Left lung (tissue), 1 donor: ENCODE measurements around the gene C2orf76.

DNA sequence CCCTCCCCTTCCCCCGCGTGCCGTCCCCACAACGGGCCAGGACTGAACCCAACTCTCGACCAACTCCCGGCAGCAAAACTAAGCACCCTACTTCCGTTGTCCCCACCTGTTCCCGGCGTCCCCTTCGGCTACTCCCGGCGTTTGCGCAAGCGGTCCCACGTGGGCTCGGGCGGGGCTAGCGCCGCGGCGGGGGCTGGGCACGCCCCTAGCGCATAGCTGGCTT lies at the start of gene C2orf76:
Gene C2orf76 (minus strand): TSS at position 151 of the 223 bp plus-strand sequence.
- PRO-cap, result bidirectional peak, plus-strand start outside the sequence, minus-strand start at position 80 of the sequence

DNA sequence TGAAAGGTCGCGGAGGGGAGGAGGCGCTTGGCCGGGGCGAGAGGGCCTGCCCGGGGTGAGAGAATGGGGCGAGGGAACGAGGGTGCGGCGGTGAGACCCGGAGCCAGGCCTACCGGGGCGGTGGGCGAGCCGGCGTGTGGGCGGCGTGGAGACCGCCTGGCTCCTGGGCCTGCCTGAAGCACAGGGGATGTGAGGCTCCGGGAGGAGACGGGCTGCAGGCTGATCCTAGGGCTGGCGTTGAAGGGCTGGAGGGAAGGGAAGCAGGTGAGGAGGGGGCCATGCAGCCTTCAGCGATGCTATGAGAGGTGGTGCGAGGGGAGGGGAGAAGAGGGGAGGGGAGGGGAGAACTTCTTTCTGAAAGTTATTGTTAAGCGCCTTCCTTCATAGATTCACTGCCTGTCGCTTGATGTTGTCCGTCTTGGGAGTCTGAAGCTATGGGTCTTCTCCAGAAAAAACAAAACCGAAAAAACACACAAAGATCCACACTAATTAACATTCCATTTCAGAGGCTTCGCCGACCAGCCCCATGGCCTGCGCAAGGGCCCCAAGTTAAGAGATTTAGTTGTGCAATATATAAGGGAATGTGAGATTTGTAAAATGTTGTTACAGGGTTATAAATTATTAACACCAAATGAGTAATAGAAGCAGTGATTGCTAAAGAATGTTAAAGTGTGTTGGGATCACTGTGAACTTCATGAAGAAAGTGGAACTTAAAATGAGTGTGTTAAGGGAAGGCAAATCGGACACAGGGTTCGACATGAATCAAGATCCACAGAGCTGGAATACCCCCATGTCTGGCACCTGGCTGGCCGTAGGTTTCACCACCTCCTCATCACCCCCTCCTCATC lies 700 bp downstream of the CFAP221 start:
- PRO-cap, result no peak

- PRO-cap, result no peak
Measured at GRCh38 chr2:119853831-119854293, 94.1 kb downstream of the PTPN4 start.

DNA sequence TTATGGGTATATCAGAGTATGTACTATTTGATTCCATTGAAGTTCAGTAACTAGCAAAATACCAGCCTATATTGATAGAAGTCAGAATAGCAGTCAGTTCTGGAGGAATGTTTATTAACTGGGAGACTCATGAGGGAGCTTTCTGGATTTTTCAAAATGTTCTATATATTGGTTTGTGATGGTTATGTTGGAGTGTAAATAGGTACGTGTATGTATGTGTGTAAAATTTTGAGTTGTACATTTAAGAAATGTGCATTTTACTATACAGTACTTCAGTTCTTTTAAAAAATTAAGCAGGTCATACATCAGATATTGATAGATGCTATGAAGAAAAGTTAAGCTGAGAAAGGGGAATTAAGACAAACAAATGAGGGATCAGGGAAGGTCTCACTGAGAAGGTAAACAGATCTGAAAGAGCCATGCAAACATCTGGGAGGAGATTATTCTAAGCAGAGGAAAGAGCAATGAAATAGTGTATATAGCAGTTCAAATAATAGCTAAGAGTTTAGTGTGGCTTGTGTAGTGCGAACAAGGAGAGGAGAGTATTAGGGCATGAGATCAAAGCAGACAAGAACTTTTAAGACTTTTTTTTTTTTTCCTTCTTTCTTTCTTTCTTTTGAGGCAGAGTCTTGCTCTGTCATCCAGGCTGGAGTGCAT lies 120.6 kb upstream of the EPB41L5 start:
- PRO-cap, result no peak

DNA sequence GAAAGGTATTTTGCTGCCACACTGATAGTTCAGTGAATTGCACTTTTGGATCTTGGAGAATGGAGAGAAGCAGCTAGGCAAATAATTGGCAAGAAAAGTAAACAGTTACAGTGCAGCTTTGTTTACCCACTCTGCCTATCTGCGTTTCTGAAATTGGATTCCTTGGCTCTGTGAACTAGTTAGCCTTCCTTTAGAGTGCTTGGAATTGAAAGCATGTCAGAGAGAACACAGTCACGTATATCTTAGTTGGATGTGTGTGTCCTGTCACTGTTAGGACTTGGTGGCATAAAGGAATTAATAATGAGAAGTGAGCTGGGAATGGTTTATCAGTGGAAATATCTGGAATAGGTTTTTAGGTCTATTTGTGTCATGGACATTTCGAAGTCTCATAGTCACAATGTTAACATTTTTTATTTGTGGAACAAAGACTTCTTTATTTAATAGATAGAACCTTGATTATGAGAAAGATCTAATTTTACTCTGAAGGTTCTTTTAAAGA lies 54.4 kb downstream of the EPB41L5 start:
- PRO-cap, result no peak

DNA sequence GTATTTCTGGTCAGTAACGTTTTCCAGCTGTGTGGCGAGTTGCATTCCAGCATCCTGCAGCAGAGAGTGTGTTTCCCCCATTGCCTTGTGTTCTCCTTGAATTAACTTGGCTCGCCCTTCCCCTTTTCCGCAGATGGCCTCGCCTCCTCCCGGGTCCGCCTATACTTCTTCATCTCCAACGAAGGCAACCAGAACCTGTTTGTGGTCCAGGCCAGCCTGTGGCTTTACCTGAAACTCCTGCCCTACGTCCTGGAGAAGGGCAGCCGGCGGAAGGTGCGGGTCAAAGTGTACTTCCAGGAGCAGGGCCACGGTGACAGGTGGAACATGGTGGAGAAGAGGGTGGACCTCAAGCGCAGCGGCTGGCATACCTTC lies 3.0 kb downstream of the INHBB start:
- PRO-cap, result no peak

GRCh38 chr2:120524925-120525552 lies 179.1 kb downstream of the INHBB start:
- PRO-cap, result no peak

DNA sequence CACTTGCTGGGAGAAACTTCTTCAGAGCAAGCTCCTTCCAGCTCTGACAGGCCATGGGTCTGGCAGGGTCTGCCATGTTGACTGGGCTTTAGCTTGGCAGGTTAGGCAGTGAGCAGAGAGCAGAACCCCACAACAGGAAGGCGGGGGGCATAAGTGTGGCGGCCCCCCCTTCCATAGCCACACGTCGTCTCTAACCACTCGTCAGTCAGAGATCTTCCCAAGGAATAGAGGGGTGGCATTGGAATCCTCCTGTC lies 190.9 kb downstream of the INHBB start:
- PRO-cap, result no peak

GRCh38 chr2:120552396-120553283 lies 183.0 kb upstream of the GLI2 start:
- PRO-cap, result no peak

GRCh38 chr2:120591468-120591919 lies 144.2 kb upstream of the GLI2 start:
- PRO-cap, result no peak

DNA sequence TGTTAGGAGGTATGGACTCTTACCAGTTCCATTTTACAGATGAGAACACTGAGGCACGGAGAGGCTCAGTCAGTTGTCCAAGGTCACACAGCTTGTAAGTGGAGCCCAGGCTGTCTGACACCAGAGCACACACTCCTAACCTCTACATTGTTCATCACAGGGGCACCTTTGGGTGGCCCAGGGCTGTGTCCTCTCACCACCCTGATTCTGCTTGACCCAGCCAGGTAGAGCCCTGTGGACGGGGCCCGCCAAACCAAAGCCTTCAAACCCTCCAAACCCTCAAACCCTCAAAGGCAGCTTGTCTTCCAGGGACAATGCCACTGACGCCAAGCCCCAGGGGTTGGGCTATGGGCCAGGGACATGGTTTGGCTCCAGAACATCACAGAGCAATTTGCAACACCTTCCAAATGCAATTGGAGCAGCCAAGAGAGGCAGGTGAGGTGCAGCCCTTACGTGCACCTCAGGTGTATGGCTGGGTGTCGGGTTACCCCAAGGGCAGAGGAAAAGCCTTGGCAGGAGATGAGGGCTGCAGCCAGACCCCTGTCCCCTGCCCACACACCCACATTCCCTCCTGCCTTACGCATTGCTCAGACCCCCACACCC lies 89.0 kb downstream of the TFCP2L1 start:
- PRO-cap, result no peak

- PRO-cap, result no peak
Measured at GRCh38 chr2:121260508-121261089, 24.4 kb downstream of the TFCP2L1 start.

DNA sequence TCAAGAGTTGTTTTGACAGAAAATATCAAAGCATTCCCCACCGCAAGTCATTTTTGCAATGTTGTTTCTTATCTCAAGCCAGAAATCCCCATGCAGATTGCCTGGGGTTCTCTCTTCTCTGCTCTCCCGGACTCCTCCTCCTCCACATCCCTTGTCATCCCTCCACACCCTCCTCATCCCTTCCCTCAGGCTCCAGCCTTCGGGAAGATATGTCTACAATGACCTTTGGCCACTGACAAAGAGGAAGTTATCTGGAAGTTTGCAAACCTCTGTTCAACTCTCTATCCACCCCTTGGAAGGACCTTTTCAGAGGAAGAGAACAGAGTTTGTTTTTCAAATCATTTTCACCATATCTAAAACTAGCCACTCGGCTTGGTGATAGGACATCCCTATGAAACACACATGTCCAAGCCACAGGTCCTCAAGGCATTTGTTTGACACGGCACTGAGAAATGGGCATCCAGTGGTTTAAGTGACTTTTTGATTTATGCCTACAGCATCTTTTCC lies 11.8 kb downstream of the TFCP2L1 start:
- PRO-cap, result no peak

DNA sequence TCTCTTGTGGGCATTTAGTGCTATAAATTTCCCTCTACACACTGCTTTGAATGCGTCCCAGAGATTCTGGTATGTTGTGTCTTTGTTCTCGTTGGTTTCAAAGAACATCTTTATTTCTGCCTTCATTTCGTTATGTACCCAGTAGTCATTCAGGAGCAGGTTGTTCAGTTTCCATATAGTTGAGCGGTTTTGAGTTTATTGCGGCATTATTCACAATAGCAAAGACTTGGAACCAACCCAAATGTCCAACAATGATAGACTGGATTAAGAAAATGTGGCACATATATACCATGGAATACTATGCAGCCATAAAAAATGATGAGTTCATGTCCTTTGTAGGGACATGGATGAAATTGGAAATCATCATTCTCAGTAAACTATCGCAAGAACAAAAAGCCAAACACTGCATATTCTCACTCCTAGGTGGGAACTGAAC lies 154.5 kb upstream of the TFCP2L1 start:
- PRO-cap, result no peak

- PRO-cap, result no peak
Measured at GRCh38 chr2:121555093-121555484, 94.2 kb downstream of the CLASP1 start.

DNA sequence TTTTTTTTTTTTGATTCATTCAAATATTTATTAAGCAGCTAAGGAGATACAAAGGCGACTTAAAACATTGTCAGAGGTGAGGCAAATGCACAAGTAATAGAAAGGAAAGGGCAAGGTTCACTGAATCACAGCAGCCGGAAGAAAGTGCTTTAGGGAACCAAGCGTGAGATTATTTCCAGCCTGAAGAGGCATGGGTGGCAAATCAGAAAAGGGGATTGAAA lies 28.6 kb downstream of the NIFK start:
- PRO-cap, result no peak

GRCh38 chr2:122261235-122261713 lies 505.8 kb downstream of the TSN start:
- PRO-cap, result no peak

DNA sequence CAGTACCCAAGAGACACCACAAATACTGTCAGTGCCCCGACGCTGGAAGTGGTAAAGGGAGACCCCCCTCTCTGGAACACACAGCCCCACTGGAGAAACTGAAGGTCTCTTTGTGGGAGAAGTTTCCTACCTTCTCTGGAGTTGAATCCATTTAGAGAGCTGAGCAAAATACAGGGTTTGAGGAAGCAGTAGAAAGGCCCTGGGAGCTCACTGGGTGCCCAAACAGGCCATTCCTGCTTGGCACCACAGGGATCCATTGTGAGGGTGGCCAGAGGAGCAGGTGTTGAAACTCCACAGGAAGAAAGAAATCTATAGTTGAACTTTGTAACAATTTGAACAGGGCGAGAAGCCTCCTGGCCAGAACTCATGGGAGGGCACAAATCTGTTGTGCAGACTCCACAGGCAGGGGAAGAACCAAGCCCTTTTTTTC lies 1052.8 kb downstream of the TSN start:
- PRO-cap, result no peak

- PRO-cap, result no peak
Measured at GRCh38 chr2:126971703-126971975, 72.9 kb downstream of the TEX51 start.

GRCh38 chr2:127049976-127050297 lies 57.0 kb downstream of the BIN1 start:
- PRO-cap, result no peak